Mesangial cell (primary cell): ENCODE measurements around the gene VSNL1.

- RAMPAGE, long total RNA = no peak
These were observed 1.5 kb upstream of the LPIN1 start for GRCh38 chr2:11744649-11745524.

- RAMPAGE, long total RNA = no peak
These were observed 83.5 kb downstream of the LPIN1 start for GRCh38 chr2:11829573-11830689.

DNA sequence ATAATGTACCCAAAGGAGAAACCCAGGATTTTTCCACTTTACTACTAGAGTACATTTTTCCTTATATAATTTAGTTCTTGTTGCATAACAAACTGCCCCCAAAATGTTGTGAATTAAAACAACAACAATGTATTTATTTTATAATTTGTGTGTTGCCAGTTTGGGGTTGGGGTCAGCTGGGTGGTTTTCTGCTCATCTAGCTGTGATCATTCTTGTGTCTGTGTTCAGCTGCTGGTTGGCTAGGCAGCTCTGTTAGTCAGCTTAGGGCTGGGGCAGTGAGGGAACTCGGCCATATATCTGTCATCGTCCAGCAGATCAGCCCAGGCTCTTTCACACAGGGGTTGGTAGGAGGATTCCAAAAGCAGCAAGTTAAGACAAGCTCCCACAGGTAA, 121.4 kb downstream of the LPIN1 start:
- RAMPAGE, long total RNA = no peak

GRCh38 chr2:12010733-12011150, 264.3 kb downstream of the LPIN1 start:
- RAMPAGE, long total RNA = no peak

DNA sequence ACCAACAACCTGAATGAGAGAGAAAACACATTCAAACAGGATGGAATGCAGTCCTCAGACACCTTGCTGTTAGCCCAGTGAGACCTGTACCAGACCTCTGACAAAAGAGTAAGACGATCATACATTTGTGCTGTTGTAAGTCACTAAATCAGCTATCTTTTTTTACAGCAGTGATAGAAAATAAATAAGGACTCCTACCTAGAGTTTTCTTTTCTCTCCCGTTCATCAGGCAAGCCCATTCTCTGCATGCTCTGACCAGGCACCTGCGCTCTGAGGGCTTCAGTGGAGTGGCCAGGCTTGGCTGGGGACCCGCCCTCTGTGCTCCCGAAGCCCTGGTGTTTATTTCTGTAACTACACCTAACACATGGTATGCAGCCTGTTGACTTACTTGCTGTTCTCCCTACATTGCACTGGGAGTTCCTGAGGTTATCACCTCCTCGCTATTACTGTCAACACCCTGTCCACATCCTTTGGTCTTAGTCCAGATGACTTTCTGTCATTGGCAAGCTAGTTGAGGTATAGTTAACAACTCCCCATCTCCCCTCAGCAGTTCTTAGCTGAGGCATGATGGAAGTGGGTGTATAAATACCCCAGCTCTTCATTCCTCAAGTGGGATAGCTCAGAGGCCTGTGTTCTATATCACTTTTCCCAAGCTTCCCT, 317.7 kb downstream of the LPIN1 start:
- RAMPAGE, long total RNA = no peak

DNA sequence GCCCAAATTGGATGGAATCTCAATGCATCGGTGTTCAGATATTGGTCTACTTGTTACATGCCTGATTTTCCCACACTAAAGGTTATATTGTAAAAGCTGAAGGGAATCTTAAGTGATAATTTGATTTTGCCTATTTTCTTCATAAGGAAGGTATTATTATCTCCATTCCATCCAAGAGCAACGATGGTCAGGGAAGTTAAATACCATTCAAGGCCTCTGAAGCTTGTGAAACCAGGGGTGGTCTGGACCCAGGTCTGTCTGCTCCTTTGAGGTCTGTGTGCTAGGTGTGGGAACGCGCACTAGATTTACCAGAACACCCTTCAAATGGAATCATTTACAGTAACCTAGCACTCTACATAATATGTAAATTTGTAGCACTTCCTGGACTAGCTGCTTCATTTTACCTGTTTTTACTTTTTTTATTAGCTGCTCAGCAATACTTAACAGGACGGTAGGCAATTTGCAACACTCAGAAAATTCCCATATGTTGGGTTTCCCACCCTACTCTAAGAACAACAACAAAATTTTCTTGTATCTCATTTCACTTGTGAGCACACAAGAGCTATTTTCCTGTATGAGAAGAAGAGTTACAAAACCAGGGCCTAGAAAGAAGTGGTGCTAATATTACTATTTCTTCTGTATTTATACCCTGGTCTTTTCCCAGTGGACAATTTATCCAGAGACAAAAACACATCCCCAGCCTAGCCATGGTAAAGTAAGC, 6.4 kb upstream of the TRIB2 start:
- RAMPAGE, long total RNA = no peak

GRCh38 chr2:12714728-12715501, 1.8 kb upstream of the TRIB2 start:
- RAMPAGE, long total RNA = no peak

- RAMPAGE, long total RNA = no peak
These were observed 1.3 kb upstream of the TRIB2 start for GRCh38 chr2:12715502-12715675.

GRCh38 chr2:12732602-12733304, 16.0 kb downstream of the TRIB2 start:
- RAMPAGE, long total RNA = no peak

DNA sequence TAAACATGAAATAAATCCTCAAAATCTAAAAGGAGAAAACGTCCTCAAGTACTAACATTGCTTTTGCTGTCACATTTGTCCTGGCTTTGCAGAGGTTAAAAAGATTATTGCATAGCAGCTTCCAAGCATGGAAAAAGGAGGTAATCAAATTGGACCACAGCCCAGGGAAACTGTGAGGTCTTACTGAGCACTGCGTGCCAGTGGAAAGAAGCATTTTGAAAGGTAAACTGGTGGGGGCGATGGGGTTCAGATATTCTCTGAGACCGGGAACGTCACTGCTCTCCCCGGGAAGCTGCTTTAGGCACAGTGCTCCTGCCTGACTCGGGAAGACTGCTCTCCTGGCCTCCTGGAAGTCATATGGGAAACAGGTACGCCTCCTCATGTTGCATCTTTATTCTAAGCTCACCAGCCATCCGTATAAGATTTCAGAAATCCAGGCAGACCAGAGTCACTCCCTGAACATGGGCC, 283.9 kb downstream of the TRIB2 start:
- RAMPAGE, long total RNA = no peak

- RAMPAGE, long total RNA = no peak
These were observed 267.9 kb upstream of the LRATD1 start for GRCh38 chr2:14364686-14364885.

DNA sequence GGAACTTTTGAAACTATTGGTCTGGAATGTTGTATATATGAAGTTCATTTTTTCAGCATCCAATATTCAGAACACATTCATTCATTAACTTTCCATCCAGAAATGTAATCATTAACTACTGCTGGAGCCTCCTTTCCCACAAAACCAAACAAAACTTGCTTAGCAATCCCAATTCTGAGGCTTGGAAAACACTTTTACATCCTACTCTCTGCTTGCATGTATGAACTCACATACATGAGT, 869 bp upstream of the LRATD1 start:
- RAMPAGE, long total RNA = no peak

GRCh38 chr2:14634084-14635179, 1.9 kb downstream of the LRATD1 start:
- RAMPAGE, long total RNA = no peak

DNA sequence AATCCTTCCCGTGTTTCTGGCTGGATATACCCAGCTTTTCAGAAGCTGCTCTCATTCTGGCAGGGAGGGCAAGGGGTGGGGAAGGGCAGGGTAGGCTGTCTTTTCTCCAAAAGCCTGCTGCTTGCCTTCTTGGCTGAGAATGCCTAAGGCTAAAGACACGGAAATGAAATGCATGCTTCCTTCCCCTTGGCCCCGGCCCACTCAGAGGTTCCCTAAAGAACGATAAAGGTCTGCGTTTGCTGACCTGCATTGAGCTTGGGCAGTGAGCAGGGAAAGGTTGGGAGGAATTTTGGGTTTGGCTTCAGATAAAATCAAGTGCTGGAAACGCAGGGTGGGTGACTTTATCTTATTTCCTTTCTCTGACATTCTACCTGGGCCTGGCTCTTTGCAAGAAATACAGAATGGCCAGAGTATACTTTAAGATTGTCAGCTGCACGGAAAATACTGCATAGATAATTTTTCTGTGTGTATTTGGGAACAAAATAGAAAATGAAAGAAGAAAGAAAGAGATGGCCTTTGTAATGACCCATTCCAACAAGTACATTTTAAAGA, 390.8 kb downstream of the NBAS start:
- RAMPAGE, long total RNA = no peak

- RAMPAGE, long total RNA = no peak
These were observed 43.9 kb downstream of the MYCN start for GRCh38 chr2:15984220-15984725.

GRCh38 chr2:16105284-16106103, 165.1 kb downstream of the MYCN start:
- RAMPAGE, long total RNA = no peak

GRCh38 chr2:16548383-16548957, 117.2 kb downstream of the CYRIA start:
- RAMPAGE, long total RNA = no peak

DNA sequence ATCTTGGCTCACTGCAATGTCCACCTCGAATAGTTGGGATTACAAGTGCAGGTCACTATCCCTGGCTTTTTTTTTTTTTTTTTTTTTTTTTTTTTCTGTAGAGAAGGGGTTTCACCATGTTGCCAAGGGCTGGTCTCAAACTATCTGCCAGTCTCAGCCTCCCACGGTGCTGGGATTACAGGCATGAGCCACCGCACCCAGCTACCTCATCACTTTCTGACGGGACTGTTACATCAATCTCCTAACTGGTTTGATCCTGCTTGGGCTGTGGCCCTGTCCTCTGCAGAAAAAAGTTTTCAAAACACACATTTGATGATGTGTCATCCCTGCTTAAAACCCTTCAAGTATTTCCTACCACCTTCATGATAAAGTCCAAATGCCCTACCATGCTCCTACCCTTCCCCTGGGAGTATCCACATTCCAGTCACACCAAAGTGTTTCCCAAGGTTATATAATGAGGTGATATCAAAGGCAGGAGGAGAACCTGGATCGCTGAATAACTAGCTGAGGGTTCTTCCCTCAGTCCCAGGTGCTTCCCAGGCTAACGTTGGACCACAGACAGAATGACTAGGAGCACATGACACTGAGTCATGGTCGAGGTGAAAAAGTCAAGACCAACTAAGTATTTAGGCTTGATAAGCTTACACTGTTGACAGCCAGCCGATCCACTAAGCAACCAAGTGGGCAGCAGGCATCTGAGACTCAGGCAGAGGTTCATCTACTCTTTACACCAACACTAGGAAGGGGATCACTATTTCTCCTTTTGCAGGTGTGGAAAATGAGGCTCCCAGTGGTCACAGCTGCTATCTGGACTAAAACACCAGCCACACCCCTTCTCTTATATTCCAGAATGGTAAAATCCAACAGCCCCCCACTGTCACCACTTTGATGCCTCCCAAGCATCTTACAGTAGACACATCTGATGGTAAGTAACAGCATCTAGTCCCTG, 31.9 kb downstream of the CYRIA start:
- RAMPAGE, long total RNA = no peak

DNA sequence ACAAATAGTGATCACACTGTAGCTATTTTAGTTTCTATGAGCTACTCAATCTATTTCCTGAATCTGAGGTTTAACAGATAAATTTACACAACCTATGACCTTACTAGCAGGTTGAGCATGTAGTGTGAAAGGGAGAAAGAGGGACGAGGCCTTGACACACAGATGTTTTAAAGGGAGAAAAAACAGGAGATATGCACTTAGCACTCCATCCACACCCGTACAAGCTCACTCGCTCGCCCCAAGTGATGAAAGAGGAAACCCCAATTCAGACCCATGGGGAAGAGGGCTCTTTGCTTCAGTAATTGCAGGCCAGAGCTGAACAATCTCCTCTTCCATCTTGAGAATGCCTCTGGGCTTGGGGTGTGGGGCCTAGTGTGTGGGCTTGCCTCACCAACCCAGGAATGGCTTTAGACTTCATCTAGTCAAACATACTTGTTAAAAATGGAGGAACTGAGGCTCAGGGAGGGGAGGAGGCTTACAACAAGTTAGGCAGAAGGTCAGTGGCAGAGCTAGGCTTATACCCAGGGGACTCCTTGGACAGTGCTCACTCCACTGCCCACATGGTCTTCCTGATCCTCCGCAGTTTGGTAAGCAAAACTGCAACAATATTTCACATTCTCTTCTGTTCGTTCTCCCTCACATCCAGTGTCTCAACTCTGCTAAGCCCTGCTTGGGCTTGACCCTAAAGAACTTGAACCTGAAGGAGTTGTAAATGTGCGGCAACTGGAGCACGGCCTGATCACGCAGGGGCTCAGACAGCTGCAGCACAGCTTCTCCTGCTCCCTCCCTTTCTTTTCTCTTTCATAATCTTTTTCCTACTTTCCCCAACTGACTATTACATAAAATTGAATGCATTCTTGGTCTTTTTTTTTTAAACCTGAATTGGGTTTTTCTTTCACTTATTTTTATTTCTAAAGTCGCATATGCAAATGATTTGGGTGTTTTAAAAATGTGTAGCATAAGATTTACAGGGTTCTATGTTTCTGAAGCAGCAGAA, 10.4 kb downstream of the CYRIA start:
- RAMPAGE, long total RNA = no peak

DNA sequence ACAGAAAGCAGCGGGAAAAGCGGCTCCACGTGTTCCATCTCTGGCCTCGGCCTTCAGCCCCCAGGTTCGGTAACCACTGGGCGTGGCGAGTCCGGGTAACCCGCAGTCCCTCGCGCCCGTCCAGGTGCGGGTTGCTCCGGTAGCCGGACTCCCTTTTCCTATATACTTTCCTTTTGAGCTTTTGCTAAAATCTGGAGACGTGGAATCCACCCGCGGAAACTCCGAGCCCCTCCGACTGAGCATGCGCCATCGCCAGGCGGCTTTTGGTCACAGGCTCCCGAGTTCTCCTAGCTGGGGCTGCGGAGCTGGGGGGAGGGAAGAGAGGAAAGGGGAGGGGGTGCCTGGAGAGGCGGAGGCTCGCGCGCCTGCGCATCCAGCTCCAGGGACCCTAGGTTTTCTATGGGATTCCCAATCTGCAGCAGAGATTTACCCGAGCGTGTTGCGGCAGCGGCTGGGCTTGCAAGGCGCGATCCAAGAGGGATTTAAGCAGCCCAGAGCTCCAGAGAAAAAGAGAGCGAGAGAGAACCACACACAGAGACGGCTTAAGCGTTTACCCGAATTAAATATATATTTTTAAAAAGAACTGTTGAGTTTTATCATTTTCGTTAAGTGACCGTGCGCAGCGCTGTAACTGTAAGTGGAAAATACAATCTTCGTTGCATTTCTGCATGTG, at the start of gene VSNL1:
VSNL1 (plus strand) TSS at position 411 of the 673 bp plus-strand sequence.
- RAMPAGE, long total RNA = no peak